Measurements from ENCODE around the gene SMS.

DNA sequence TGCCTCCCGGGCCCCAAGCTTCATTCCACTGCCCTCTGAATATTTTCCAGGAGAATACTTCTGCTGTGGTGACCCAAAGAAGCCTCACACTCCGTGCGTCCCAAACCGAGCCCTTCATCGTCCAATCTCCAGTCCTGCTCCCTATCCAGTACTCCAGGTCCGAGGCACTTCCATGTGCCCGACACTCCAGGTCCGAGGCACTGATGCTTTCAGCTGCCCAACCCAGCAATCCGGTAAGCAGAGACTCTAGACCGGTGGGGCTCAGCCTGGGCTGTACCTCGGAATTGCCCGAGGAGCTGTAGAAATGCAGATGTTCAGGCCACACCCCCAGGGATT lies 21.6 kb downstream of the RS1 start:
- PRO-cap = no peak

DNA sequence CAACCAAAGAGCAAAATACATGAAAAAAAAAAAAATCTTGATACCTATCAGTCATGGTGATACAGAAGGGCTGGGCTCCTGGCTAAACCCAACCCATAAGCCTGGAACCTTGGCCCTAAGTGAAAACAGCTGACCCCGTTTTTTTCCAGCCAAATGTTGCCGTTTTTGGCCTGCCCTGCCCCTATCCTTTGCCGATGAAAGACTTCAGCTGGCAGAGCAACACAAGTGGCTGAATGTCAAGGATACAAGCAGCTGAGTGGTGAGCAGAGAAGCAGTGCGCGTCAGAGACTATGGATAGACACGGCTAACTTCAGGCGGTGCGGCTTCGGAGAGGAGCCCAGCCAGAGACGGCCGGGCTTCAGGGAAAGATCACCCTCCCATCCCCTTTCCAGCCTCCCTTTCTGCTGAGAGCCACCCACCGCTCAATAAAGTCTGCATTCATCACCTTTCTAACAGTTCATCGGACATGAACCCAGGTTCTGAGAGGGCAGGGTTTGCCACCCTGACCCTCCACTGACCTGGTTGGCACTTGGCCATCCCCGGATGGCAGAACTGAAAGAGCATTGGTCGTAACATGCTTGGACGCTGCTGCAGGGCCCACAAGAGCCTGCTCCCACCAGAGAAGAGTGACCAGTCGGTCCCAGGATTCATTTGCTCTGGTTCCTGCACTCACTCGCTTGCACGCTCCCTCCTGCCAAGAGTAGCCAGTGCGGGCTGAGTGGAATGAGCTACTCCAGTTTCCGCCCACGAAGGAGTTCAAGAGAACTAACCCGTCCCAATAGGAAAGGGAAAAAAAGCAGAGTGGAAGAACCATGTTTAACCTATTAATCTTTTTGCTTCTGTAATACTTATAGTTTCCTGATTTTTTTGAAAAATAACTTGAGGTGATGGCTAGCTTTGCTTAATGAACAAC lies 125.8 kb downstream of the PPEF1 start:
- PRO-cap = no peak

DNA sequence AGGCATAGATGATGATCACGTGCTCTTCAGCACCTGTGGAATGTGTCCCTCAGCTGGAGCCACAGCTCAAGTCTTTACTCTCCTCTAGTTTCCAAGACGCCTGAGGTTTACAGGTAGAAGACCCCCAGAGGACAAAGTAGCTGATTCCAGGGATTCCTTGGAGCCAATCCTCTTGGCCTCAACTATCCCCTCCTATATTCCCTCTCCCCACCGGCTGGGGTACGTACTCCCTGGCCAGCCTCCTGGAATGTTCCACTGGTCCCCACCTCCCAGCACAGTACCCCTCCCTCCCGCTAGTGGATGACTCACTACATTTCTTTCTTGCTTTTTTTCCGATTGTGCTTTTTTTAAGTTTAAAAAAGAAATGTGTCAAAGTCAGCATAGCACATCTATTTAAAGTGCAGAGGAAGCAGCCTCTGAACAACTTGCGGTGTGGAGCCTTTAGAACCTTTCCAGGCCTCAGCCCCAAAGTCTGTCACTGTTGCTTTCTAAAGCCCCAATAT lies 98.4 kb downstream of the PHKA2 start:
- PRO-cap = unidirectional peak, minus-strand start at position 249 of the sequence

- PRO-cap = no peak
These were observed 66.1 kb upstream of the ADGRG2 start for GRCh38 chrX:19188397-19188696.

DNA sequence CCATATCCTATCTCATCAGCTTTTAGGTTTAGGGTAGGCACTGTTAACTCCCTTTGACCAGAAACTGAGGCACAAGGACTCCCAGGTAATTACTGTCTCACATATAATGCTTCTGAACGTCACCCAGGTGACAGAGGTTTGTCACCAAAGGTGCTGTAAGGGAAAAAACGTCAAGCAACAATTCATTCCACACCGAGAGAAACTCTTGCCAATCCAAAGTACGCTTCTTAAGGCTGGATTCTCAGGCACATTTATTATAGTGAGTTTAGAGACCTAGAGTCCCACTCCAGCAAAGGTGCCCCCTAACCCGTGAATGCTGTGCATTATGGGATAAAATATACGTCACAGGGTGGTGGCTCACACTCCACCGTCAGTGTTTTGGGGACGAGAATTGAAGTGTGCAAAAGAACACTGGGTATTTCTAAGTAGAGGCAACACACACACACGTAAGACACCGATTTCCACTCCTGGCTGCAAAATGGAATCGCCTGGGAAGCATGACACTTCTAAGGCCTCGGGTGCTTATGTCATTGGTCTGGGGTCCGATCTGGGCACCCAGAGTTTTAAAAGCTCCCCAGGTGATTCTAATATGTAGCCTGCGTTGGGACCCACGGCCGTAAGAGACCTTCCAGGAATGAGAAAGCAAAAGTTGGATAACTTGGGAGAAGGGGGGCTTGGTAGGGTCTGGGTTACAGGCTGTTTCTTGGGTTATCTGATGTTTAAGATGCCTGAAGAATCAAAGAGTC lies 1.5 kb downstream of the MAP3K15 start:
- PRO-cap = no peak

DNA sequence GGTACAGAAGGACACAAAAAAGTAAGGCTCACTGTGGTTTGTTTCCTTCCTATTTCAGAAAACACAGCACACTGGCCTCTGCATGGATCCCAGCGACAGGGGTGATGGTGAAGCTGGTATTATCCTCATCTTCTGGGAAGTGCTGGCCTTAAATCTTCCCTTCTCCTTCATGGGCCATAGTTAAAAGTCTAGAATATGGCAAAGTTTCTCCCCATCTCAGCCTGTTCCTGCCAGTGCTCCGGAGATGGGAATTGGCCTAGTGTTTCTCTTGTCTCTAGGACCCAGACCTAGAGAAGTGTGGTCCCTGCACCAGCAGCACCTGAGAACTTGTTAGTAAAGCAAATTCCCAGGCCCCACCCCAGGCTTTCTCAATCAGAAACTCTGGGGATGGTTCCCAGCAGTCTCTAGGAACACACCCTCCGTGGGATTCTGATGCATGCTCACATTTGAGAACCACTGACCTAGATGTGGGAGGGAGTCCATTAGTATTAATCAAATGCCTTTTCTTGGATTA lies 132.2 kb upstream of the MAP3K15 start:
- PRO-cap = no peak

DNA sequence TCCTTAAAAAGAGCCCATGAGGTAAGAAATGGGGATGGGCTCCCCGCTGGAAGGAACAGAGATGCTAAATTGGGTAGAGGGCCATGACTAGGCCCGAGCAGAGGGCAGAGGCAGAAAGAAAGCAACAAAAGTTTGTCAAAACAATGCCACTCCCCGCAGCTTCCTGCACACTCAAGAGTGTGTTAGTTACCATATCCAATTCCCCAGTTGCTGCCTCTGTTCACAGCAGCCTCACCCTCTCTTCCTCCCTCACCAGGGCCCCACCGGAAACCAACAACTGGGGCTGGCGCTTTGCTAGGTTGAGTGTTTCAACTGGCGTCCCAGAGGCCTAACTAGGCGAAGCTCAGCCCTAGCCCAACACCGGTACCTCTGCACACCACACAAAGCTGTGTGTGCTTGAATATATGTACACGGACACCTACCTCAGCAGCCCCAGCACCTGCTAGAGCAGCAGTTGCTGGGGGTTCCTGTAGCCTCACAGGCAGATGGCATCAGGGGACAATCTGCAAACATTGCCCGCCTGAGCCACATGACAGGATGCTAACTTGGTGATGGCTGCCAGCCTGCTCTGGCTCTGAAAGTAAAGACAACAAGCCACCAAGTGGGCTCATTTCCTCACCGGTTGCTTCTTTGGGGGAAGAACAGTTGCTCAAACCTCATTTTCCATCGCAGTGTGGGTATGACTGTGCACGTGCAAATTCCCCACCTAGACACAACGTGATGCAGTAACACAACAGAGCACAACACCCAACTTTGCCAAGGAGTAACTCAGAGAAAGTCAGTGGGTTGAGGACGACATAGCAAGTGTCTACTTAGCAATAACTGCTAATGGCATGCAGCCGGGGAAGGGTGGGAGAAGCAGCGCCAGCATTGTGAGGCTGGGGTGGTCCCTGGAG lies 139.7 kb downstream of the SH3KBP1 start:
- PRO-cap = no peak

GRCh38 chrX:19886900-19887402 lies 449 bp downstream of the SH3KBP1 start:
- PRO-cap = no peak

DNA sequence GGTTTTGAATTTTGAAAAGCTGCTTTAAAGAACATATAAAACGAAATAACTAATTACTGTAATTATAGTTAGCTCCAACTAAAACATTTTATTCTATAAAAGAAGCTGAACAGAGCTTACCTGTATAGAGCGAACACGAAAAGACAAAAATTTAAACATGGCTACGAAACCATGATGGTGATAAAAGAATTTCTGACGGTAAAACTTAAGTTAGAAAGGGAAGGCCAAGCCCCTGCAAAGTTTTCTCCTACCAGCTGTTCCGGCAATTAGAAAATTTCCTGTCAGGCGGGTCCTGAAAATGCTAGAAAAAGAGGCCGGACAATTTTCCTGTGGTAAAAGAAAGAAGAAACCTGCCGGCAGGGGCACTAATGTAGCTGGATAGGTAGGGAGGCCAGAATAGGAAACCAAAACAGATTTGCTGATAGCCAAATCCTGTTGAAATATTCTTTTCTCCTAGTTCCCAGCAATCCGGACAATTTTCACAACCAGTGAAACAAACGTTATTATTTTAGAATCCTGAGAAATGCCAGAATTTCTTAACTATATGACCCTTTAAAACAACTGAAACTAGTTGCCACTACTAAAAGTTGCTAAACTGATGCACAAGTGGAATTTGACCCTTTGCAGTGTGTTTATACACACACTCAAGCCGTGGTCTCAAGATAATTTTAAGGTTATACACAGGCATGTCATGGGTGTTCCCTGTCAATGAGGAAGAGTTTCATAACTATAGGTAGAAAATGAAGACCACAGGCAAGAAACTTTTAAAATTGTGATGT lies 47.8 kb downstream of the RPS6KA3 start:
- PRO-cap = no peak

GRCh38 chrX:20267706-20268764 lies 1.3 kb upstream of the RPS6KA3 start:
- PRO-cap = bidirectional peak, plus-strand start at chrX:20268054, minus-strand start at chrX:20267923

DNA sequence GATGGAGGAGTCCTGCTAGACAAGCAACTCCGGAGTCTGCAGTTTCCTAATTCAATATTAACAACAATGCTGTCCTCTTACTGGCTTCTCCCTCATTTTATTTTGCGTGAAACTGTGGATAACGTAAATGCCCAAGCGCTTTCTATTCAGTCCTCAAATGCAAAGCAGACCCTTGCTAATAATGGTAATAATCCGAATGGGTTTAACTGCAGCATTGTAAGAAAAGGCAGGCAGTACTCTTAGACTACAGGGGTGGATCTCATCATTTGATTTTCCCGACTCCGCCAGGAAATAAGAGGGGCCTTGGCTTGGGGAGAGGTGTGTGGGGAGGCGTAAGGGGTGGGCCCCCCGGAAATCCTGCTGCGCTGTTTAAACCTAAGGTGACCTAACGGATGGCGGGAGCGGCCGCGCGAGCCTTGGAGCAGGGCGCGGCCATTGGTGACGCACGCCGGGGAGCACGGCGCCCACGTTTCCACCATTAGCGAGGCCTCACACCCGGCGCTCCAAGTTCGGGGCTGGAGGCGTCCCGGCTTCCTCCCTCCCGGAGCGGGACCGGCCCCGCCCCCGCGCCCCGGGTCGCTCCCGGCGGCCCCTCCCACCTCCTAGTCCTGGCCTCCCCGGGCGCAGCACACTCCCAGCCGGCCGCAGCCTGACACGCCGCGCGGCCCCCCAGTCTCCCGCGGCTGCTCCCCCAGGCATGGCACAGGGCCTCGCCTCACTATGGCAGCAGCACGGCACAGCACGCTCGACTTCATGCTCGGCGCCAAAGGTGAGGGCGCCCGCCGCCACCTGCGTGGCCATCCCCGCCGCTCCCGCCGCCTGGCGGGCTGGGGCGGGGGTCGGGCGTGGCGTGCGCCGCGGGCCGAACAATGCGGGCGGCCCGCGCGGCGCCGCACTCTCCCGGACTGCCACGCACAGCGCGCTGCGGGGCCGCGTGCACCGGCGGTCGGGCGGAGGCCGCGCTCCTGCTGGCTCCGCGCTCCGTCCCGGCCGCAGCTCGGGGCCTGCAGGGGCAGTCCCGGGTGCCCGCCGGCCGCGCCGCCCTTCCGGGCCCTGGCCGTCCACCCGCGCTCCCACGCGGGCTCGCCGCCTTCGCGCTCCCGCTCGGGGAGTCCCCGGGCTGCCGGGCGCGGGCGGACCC lies at the start of gene SMS:
TSS of gene SMS (plus strand) at position 605 of the 1,141 bp plus-strand sequence.
- PRO-cap = bidirectional peak, plus-strand start at position 631 of the sequence, minus-strand start at position 505 of the sequence; bidirectional peak, plus-strand start at position 941 of the sequence, minus-strand start at position 825 of the sequence

DNA sequence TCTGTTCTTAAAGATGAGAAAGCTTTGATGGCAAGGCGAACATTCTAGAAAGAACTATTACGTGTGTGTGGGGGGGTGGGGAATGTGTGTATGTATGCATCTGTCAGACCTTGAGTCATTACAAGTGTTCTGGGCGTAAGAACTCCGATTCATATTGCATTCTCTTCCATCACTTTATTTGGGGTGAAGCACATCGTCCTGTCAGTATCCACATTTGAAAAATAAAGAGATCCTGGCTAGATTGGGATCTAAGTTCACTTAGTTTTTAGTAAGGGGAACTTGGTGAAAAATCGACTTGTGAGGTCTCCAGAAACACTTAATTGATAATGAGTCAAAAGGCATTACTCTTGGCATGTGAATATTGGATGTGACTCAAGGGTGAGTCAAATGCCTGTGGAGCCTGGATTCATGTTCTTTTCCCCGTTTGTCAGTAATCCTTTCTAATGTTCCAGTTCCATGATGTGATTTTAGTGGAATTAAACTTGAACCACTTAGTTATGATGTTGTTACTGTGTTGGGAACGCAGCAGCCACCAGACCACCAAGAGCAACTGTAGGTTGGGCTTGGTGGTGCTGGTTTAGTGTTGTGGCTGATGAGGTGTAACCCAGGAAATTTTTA lies 3.2 kb downstream of the SMS start:
- PRO-cap = no peak

GRCh38 chrX:21960366-21961249 lies 20.1 kb downstream of the SMS start:
- PRO-cap = no peak

DNA sequence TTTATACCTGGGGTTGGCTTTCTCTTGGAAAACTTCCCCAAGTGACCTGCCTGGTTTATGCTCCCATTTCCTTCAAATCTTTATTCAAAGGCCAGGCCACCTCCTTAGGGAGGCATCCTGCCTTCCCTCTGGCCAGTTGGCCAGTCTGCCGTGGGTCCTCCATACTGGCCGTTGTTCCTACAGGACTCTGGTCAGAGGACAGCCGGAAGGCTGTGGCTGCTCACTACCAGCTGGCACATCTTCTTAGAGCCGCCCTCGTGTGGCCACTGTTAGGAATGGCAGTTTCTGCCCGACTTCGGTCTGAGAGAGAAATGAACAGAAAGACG lies 80.1 kb upstream of the CBLL2 start:
- PRO-cap = no peak

DNA sequence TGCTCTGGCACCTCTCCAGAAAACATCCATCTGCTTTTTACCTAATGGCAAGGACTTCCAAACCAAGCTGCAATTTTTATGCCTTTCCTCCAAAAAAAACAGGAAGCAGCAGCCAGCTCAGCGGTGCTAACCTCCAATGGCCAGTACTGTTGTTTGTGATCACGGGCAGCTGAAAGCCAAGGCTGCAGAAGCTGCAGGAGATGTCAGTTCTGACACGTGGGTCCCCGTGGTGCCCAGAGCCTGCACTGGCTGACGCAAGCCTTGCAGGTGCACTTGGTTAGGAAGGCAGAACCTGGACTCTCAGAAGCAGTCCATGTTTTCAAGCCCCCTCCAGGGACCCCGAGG lies 313.6 kb upstream of the DDX53 start:
- PRO-cap = no peak

DNA sequence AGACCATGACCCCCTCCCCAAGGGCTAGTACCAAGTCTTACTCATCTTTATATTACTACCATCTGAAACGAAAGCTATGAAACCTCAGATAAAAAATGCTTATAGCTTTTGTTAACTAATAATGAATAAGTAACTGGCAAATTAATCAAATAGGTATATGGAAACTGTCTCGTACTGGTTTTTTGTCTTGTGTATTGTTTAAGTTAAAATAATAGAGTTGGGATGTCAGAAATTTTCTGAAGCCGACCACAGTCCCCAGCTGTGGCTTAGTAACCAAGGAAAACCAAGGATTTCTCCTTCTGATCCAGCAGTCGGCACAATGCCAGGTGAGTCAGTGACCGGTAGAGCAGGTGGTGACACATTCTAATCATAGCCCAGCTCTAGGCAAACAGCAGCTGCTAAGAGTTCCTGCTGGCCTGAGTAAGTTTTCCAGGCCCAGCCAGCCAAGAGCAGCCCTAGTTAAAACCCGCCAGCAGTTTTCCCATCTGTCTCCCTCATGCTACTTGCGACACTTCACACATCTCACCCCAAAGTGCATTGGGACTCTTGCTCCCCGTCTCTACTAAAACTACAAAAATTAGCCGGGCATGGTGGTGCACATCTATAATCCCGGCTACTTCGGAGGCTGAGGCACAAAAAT lies 163.2 kb upstream of the PRDX4 start:
- PRO-cap = no peak

DNA sequence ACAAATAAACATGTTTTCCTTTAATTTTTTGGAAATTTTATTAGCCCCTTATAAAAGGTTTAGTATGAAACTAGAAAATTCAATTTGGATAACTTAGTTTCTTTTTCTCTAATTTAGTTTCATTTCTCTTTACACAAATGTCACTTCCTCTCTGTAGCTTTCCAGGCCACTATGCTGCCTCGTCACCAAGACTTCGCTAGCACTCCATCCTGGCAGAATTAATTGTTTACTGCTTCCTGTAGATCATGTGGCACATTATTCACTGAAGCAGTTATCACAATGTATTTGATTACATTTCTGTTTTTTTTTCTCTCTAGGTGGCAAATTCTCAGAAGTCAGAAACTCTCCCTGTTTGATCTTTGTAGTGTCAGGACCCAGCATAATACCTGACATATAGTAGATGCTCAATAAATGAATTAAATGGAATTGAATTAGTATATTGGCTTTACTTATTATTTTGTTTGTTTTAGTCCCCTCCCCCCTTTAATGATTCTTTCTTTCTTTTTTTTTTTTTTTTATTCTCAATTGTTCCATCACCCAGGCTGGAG lies 9.3 kb upstream of the SAT1 start:
- PRO-cap = no peak

- PRO-cap = no peak
These were observed 2.6 kb downstream of the SAT1 start for GRCh38 chrX:23785300-23786170.

- PRO-cap = no peak
These were observed 4.1 kb downstream of the SAT1 start for GRCh38 chrX:23787077-23787400.

- PRO-cap = no peak
These were observed 28.1 kb downstream of the SAT1 start for GRCh38 chrX:23811006-23811599.

Data from Metastatic Lung Carcinoma in the Adrenal Gland (tissue), 1 donor.